T-cell (primary cell): ENCODE data around the gene NDST1.

GRCh38 chr5:150404855-150405815, 7.6 kb downstream of the CD74 start:
- PRO-cap, 7 experiments: no peak in any of the 7 experiments

DNA sequence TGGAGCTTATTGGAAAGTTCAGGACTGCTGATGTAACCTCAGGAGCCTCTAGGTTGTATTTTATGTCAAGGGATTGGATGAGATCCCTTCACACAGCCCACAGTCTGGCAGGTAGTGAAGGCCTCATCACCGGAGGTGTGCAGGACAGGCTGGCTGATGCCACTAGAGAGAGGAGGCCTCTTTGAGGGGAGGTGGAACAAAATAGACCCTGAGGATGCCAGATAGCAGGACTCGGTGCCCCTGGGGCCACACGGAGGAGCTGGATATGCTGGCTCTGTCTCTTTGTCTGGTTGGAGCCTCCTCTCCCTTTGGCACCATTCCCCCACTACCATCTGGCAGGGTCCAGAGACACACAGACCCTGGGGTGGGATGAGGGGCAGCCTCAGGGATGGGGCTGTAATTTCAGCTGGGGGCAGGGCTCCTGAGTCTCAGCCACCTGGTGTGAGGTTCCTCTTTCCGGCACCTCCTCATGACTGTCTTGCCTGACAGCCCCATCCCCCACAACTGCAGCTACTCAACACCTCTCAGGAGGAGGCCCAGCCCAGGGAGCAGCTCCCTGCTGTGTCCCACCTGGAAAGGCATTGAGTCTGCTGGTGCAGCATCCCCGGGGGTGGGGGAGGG, 11.5 kb upstream of the RPS14 start:
- PRO-cap, 7 experiments: no peak in any of the 7 experiments

DNA sequence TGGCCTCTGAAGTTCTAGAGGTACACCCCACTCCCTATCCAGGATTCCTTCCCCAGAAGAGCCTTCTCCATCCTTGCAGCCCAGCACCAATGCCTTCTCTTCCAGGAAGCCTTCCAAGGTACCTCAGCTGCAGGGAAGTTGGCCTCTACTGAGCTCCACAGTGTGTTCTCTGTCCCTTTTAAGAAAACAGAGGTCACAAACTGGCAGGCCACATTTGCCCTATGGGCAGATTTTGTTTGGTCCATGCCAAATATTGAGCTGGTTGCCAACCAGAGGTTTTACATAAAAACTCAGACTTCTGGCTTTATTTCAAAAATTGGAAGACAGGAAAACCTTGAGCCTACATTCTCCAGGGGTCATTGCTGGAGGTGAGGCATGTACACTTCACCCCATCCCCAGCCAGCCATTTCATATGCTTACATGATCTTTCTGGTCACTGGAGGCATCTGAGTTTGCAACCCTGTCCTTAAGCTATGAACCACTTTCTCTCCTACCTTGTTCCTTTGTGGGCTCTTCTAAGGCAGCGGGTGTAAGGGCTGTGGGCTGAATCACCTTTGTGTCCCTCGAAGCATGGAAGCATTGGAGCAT, 8.9 kb upstream of the NDST1 start:
- PRO-cap, 7 experiments: no peak in any of the 7 experiments

DNA sequence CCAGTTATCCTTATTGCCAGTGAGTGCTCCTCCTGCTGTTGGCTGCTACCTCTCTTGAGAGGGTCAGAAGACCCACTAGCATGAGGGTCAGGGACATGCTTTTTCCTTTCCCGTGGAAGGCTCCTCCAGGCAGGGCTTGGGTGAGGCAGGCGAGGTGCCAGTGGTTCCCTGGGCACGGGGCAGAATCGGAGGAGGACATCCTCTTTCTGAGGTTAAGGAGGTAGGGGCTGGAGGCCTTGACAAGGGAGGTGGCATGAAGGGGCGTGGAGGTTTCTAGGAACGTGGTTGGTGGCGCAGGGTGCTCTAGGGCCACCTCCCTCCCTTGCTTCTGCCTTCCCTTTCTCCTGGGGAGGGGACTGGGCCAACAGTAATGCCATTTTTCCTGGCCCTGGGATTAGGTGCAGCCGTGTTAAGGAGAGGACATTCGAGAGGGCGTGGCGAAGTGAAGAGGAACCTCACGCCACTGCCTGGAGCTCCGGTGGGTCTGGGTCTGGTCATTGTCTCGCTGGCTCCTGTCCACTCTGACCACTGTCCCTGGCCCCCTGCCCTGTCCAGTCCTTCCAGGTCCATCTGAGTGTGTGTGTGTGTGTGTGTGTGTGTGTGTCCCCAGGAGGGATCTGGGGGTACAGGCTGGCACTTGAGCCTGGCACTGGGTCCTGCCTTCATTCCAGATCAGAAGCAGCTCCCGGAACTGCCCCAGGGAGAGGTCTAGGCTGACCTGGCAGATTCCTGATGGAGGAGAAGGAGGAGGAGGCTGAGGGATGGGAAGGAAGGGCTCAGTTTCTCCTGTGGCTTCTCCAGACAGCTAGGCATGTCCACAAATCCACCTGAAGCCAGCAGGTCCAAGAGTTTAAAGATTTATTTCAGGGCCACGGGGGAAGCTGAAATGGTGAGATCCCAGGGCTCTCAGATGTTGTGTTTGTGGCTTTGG, at the start of gene NDST1:
TSS of gene NDST1 (plus strand) at position 383 of the 931 bp plus-strand sequence.
- PRO-cap, 7 experiments: no peak in any of the 7 experiments

DNA sequence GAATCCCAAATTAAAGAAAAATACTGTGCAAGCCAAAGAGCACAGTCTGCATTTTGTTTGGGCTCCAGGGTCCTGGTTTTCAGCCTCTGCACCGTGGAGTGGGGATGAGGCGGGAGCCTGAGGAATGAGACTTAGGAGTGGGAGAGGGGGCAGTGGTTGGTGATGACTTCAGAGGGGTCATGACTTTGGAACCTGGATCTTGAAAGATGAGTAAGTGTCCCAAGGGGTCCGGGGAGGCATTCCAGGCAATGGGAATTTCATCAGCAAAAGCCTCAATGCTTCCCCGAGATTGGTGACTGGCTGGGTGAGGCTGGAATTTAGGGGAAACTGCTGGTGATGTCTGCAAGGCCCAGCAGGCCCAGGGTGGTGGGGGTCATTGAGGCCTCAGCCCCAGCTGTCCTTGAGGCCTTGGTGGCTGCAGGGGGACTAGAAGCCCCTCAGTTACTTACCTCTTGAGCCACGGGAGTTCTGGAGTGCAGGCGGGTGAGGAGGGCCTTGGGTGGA, 7.5 kb downstream of the NDST1 start:
- PRO-cap, 7 experiments: no peak in any of the 7 experiments

GRCh38 chr5:150534816-150535357, 27.0 kb downstream of the NDST1 start:
- PRO-cap, 7 experiments: no peak in any of the 7 experiments

DNA sequence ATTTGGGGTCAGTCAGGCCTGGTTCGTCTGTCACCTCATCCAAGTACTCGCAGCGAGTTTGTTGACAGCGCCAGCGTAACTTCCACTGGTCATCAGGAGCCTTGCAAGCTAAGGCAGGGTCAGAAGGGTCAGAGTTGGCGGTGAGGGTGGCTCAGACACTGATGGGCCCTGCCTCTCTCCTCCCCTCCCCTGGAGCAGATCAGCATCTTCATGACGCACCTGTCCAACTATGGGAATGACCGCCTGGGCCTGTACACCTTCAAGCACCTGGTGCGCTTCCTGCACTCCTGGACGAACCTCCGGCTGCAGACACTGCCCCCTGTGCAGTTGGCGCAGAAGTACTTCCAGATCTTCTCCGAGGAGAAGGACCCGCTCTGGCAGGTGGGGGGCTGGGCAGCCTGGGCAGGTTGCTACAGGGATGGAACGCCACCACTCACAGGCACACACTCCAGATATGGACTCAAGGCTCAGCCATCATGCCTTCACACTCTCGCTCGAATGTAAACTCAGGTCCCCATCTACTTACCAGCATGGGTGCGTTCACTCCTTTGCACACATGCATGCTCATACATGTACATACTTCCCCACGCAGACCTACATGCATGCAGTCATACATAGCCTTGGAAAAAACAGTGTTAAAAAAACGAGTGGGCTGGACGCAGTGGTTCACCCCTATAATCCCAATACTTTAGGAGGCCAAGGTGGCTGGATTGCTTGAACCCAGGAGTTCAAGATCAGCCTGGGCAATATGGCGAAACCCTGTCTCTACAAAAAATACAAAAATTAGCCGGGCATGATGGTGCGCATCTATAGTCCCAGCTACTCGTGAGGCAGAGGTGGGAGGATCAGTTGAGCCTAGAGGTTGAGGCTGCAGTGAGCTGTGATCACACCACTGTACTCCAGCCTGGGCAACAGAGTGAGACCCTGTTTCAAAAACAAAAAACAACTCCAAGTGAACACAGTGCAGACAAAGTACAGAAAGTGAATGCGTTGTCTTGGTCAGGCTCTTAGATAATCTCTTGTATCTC, 32.3 kb downstream of the NDST1 start:
- PRO-cap, 7 experiments: no peak in any of the 7 experiments

DNA sequence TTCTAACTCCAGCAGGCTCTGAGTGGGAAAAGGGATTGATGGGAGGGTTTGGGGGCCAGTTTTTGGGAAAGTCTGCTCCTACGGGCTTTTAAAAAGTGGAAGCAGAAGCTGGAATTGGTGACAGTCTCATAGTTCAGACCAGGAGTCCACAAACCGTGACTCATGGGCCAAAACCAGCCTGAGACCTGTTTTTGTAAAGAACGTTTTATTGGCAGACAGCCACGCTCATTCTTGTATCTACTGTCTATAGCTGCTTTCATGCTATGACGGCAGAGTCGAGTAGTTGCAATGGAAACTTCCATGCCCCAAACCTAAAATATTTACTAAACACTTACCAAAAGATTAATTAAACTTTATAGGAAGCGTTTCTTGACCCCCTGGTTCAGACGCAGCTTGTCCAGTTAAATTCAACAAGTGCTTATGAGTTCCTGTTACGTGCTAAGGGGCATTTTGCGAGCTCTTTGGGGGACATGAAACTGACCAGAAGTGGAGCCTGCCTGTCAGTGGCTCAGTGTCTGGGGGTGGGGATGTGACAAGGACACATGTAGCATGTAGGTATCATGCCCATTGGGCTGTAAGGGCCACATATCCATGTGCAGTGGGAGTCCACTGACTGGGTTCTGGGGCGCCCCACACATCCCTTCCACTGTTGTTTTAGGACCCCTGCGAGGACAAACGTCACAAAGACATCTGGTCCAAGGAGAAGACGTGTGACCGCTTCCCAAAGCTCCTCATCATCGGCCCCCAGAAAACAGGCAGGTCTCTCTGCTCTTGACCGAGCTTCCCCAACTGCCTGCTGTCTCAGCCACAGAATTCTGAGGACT, 33.2 kb downstream of the NDST1 start:
- PRO-cap, 7 experiments: no peak in any of the 7 experiments

- PRO-cap, 7 experiments: no peak in any of the 7 experiments
These were observed 44.4 kb downstream of the NDST1 start for GRCh38 chr5:150552338-150552660.

DNA sequence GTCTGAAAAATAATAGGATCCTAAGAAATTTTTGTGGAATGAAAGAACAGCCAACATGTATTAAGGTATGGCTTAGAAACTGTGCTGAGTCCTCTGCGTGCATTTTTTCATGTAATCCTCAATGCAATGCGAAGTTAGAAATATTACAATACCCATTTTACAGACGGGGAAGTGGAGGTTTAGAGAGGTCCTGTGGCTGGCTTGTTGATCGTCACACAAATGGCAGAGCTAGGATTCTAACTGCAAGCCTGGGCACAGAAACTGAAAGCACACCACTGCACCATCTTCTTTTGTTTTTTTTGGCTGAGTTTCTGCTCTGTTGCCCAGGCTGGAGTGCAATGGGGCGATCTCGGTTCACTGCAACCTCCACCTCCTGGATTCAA, 23.5 kb upstream of the SYNPO start:
- PRO-cap, 7 experiments: no peak in any of the 7 experiments

DNA sequence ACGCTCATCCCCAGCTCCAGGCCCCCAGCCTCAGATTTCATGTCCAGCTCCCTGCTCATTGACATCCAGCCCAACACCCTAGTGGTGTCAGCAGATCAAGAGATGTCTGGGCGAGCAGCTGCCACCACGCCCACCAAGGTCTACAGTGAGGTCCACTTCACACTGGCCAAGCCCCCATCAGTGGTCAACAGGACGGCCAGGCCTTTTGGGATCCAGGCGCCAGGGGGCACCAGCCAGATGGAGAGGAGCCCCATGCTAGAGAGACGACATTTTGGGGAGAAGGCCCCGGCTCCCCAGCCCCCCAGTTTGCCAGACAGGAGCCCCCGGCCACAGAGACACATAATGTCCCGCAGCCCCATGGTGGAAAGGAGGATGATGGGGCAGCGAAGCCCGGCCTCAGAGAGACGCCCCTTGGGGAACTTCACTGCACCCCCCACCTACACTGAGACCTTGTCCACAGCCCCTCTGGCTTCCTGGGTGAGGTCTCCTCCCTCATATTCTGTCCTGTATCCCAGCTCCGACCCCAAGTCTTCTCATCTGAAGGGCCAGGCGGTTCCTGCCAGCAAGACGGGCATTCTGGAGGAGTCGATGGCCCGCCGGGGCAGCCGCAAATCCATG, 8.4 kb downstream of the SYNPO start:
- PRO-cap, 7 experiments: no peak in any of the 7 experiments

DNA sequence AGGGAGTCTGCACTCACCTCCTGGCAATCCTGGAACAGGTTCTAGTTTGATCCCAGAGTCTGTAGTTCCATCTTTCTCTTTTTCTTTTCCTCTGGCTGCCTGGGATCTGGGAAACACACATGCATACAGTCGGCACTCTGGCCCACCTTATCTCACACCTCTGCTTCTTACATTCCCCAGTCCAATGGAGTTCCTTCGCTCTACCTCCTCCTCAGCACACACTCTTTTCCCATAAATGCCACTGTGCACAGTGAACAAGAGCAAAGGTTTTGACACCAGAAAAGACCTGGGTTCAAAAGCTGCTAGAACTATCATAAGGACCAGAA, 7.7 kb downstream of the RBM22 start:
- PRO-cap, 7 experiments: no peak in any of the 7 experiments

DNA sequence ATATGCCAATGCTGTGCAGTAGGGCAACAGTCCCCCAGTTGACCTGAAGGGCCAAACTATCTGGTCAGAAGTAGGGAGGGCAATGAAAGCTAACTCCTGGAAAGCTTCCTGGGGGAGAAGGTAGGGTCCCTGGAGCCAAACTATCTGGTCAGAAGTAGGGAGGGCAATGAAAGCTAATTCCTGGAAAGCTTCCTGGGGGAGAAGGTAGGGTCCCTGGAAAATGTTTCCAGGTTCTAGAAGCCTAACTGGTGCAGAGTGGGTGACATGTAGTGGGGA, 48.4 kb upstream of the ZNF300 start:
- PRO-cap, 7 experiments: no peak in any of the 7 experiments

- PRO-cap, 7 experiments: no peak in any of the 7 experiments
These were observed 13.7 kb upstream of the GPX3 start for GRCh38 chr5:151006696-151007062.

DNA sequence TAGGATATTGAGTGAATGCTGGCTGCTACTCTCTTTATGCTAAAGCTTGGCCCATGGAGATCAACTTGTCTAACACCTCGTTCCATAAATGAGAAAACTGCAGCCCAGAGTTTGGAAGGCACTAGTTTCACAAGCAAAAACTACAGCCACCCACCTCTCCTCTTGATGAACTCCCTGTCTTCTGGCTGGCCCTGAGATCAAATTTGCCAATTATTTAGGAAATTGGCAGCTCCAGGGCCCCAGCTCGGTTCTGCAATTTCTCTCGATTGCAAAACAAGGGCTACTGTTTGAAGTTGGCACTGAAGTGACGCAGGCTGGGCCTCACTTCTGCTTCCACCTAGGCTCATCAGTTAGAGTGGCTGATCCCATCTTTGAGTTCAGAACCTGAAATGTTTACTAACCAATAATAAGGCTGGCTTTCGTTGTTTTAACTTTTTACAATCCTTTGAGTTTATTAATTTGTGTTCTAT, 3.7 kb upstream of the GPX3 start:
- PRO-cap, 7 experiments: no peak in any of the 7 experiments

- PRO-cap, 7 experiments: no peak in any of the 7 experiments
These were observed 28.8 kb downstream of the TNIP1 start for GRCh38 chr5:151052049-151052394.

DNA sequence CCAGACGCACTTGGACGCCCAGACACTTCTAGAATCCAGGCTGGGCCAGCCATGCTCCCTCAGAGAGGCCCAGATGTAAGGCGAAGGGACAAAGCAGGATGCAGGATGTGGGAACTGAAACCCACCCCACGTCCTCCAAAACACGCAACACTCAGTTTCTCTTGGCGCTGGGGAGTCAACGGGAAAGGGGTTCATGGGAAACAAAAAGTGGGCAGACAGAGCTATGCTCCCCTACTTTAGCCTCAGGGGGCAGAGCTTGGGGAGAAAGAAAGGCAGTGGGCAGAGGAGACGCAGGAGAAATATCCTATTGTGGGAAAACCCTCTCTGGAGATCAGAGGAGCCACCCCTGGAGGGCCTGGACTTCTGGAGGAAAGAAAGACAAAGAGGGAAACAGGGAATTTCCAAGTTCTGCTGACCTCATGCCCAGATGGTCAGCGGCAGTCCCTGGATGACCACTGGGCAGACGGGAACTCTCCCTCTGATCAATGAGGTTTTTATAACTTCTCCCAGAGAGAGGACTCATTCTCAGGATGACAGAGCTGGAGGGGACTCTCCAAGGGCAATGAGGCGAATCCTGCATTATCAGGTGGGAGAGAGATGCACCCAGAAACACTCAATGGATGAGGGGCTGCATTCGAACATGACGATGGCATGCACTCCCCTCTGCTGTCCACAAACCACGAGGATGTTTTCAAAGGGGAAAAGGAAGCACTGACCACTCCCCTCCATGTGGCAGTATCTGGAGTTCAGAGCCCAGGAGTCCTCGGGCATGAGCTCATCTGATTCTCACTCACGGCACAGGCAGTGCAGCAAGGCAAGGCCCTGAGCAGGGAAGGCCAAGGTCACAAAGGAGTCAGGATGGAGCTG, 12.8 kb downstream of the TNIP1 start:
- PRO-cap, 7 experiments: no peak in any of the 7 experiments

DNA sequence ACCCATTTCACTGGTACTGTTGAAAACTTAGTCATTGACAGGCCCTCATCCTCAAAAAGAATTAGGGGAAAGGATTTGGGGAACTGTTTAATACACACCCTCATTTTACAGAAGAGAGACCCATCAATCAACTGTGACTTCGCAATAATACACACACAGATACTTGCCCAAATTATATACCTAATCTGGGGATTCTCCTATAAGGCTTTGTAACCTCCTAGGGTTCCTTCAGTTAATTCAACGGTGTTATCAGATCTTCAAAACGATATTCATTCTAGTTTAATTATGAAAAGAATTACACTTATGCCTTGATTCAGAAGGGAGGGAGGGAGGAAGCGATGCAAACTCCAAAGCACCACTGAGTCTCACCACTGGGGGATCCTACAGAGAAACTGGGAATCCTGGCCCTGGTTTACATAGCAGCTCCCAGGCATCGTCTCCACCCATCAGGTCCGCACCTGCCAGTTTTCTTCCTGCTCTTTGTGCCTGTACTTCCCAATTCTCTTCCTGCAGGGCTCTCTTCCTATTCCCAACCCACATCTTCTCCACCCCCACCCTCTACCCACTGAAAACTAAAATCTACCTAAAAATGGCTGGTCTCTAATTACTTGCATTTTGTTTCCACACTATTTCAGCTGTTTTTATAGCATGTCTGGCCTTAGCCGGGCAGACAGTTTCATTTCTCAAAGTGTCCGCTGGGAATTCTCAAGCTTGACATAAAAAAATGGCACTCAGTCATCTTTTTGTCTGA, 1.4 kb upstream of the TNIP1 start:
- PRO-cap, 7 experiments: no peak in any of the 7 experiments

- PRO-cap, 7 experiments: no peak in any of the 7 experiments
These were observed 14.0 kb upstream of the TNIP1 start for GRCh38 chr5:151094898-151095261.

DNA sequence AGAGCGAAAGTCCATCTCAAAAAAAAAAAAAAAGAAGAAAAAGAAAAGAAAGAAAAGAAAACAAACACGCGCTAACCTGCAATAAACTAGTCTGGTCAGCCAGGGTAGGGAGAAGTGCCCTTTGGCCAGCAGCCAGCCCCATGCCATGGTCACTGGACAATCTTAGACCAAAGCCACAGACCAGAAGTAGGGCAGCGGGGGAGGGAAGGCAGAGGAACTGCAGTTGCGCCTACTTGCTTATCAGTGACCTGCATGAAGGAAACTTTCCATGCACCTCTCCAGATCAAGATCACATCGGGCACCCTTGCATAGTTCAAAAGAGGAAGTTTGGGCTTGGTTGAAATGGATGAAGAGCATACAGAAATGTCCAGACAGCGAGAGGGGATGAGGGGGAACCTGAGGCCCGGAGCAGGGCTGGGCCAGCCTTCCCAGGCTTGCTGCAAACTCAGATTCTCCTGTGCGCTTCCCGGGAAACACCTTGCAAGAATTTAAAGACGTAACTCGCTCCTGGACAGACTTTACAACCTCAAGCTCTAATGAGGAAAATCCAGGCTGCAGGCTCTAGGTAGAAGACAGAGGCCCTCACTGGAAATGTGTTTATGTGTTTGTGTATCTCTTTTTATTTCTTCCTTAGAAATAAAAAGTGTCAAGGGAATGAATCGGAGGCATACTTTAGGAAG, 19.4 kb upstream of the TNIP1 start:
- PRO-cap, 7 experiments: no peak in any of the 7 experiments